ENCODE measurements around the genes HERC6, TIGD2 and MMRN1.

- PRO-cap: no peak
Observed at GRCh38 chr4:88038049-88038566, 30.7 kb downstream of the PKD2 start.

GRCh38 chr4:88051613-88052220 lies 44.3 kb downstream of the PKD2 start:
- PRO-cap: no peak

- PRO-cap: no peak
Observed at GRCh38 chr4:88230753-88231969, 53.2 kb downstream of the PPM1K start.

- PRO-cap: no peak
Observed at GRCh38 chr4:88297700-88298045, 13.3 kb upstream of the PPM1K start.

DNA sequence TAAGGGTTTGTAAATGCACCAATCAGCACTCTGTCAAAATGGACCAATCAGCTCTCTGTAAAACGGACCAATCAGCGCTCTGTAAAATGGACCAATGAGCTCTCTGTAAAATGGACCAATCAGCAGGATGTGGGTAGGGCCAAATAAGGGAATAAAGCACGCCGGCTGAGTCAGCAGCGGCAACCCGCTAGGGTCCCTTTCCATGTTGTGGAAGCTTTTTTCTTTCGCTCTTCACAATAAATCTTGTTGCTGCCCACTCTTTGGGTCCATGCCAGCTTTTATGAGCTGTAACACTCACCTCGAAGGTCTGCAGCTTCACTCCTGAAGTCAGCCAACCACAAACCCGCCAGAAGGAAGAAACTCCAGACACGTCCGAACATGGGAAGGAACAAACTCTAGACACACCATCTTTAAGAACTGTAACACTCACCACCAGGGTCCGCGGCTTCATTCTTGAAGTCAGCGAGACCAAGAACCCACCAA lies 17.3 kb upstream of the HERC6 start:
- PRO-cap: no peak

DNA sequence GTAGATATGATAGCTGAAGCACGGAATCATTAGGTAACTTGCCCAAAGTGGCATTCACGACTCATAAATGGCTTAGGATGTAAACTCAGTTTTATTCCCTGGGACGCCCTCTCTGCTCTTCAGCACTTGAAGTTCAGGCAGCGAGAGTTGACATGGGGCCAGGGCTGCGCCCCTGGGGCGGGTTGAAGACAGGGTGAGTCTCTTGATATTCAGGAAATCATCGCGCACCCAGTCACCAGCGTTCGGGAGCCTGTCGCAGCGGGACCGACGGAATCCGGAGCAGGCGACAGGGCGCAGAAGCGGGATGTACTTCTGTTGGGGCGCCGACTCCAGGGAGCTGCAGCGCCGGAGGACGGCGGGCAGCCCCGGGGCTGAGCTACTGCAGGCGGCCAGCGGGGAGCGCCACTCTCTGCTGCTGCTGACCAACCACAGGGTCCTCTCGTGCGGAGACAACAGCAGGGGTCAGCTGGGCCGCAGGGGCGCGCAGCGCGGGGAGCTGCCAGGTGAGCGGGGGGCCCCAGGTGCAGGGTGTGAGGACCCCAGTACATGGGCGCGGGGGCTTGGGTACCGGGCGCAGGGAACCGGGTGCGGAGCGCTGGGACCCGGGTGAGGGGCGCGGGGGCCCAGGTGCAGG lies at the start of gene HERC6:
TSS of gene HERC6 (plus strand) at position 235 of the 634 bp plus-strand sequence.
- PRO-cap: bidirectional peak, plus-strand start at position 446 of the sequence, minus-strand start at position 308 of the sequence

DNA sequence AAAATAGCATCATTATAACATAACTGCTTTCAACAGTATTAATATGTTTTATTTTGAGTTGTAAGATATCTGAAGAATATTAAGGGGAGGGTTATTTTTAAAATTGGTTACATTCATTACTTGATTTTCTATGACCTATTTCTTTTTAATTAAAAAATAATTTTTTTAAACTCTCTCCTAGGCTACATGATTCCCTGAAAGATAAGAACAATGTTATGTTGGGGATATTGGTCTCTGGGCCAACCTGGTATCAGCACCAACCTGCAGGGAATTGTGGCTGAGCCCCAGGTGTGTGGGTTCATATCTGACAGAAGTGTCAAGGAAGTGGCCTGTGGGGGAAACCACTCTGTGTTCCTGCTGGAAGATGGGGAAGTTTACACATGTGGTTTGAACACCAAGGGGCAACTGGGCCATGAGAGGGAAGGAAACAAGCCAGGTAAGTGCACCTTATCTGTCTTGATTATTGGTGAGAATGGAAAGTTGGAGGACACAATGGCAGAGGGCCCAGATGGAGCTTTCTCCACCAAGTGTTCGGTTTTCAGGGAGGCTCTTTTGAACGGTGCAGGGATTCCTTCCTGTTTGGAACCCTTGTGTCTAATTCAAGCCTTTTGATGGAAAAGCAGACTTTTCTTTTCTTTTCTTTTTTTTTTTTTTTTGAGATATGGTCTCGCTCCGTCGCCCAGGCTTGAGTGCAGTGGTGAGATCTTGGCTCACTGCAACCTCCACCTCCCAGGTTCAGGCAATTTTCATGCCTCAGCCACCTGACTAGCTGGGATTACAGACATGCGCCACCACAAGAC lies 13.5 kb downstream of the HERC3 start:
- PRO-cap: no peak

GRCh38 chr4:88613089-88613991 lies 21.1 kb downstream of the HERC3 start:
- PRO-cap: no peak

DNA sequence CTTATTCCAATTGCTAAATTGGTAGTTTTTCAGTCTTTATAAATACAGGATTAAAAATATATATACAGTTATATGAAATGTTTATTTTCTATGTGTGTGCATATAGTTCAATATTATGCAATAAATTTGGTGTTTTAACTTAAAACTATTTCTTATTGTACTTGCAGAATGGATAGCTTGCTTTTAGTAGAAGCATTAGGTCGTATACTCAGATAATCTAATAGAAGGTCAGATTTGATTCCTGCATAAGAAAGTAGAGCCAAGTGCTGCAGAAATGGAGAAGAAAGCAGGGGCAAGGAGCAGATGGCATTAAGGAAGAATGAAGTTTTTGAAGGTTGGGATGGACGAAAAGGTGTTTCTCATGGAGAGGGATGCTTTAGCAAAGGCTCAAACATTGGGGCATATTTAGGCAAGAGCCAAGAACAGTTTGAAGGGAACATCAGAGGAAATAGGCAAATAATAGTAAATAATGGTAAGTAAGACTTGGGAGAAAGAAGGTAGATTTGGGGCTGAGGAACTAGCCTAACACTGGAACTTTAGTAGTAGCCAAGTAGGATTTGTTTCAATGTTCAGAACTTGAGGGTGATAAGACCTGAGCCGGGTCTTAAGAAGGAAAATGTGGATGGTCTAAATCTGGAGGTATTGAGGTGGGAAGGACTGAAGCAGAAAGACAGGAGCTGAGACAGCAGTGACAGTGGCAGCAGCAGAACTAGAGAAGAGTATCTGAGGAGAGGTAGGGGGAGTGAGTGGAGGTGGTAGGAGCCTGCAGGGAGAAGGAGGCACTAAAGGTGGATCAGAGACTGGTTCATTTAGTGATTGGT lies 11.0 kb upstream of the NAP1L5 start:
- PRO-cap: no peak

DNA sequence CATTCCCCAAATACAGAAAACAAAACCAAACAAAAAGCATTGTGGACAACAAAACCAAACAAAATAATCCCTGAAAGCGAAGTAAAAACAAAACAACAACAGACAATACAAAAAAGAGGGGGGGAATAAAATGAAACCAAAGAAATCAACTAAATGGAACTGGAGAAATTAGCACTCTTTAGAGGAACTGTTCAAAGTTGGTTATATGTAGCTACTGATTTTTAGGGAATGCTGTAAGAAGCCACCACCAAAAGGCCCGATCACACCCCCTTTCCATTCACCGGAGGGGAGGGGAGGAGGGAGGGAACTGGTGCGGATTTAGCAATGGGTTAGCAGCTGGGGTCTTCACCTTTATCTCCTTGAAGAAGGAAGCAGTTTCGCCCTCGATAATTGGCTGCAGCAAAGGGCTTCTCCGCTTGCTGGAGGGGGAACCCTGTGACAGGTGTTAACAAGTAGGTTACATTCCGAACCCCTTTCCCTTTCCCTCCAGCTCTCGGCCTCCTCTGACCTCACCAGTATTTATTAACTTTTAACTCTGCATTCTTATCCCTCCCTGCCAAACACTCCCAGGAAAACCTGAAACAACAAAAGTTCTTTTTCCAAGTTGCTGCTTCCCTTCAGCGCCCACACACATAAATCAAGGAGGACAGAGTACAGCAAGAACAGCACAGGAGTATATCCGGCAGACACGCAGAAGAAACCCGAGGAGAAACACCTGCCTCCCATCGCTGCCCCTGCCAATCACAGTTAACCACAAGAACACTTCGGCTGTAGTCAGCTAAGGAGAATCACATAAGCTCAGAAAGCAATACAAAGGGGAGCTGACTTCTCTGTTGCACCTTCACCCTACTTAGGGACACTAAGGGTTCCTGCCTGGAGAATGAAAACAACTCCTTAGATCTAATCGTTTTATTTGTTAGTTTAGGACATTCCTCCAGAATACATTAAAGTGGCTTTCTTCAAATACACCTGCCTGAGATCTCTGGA lies 39.8 kb upstream of the NAP1L5 start:
- PRO-cap: no peak

- PRO-cap: no peak
Observed at GRCh38 chr4:88772950-88773571, 75.4 kb upstream of the NAP1L5 start.

DNA sequence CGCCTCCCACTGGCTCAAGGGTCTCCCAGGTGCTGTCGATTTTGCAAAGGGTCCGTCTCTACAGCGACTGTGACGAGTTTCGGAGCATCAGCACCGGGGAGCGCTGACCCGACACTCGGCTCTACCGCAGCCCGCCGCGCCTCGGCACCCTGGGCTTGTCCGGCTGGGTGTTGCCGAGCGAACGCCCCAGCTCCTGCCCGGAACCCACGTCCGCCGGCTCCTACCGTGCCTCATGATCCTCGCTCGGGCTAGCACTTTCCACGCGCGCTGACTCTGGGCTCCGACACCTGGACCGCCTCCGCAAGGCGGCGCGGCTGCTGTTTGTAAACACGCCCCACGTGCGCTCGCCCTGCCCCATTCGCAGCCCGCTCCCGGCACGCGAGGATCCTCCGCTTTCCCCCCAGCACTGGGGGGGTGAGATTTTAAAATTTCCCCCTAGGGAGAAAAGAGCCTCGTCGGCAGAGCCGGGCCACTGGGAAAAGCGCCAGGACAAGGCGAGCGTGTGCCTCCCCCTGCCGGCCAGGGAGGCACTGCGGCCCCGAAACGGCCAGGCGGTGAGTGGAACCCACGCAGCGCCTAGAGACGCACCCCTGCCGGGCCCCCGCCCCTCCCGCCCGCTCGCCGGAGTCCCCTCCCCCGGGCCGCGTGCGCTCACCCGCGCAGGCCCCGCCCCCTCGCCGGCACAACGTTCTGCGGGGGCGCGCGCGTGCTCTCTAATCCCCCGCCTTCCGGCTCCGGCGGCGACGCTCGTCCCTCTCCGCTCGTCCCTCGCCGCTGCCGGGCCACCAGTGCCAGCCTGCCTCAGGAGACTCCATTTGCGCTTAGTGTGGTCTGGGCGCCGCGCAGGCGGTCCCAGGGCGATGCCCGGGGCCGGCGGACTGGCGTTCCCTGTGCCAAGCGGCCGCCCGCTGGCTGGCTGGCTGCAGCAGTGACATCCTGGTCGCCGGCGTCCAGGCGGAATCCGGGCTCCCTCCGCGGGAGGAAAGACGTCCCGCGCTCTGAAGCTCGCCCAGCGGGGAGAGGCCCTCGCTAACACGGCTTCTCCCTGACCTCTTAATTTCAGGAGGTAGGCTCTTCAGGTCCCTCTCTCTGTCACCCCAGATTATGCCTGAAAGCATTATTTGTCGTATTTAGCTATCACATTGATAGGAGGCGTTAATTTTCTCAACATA lies at the start of gene TIGD2:
TSS of gene TIGD2 (plus strand) at position 716 of the 1,172 bp plus-strand sequence.
- PRO-cap: bidirectional peak, plus-strand start at position 716 of the sequence, minus-strand start at position 930 of the sequence; unidirectional peak, minus-strand start at position 1,000 of the sequence

DNA sequence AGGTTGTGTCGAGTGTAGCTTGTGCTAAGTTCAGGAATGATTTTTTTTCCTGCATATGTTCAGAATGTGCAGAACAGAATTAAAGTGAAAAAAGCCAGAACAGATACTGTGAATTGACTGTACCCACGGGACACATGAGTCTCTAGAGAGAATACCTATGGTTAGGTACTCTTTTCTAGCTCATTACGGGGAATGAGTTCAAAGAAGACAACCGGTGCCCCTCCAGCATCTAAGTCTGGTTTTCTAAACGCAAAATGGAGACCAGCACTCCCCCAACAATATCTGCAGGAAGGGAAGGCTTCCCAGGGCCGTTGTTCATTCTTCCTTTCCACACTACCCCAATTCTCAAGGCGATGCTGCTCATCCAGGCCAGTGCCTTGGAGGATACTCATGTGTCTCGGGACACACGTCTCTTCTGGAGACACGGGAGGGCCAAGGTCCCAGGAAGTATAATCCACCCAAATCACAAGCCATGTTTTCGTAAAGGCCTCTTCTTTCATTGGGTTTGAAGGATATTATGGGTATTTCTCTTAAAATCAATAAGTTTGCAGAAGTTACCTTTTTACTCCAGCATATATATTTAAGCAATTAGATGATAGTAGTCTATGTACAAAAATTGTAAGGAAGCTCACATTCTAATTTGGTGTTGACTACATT lies 61.4 kb downstream of the GPRIN3 start:
- PRO-cap: no peak

DNA sequence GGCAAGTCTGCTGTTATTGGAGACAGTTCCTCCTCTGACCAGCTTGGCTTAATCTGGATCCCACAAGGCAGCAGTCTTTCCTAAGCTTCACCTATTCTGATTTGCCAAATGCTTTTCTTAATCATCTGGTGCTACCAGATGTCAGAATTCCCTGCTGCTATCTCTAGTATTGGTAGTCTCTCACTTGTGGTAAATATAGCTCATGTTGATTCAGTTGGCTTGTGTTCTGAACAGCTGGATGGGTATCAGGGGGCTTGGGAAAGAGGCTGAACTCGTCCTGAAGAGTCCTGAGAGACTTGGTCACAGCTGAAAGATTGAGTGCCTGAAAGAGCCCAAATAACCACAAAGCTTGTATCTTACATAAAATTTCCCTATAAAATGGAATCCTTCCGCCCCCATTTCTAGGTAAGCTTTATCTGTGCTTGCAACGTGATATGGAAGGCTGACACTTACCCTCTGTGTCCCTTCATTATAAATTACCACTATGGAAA lies 104.0 kb upstream of the GPRIN3 start:
- PRO-cap: no peak

GRCh38 chr4:89550091-89550432 lies 242.5 kb upstream of the GPRIN3 start:
- PRO-cap: no peak

DNA sequence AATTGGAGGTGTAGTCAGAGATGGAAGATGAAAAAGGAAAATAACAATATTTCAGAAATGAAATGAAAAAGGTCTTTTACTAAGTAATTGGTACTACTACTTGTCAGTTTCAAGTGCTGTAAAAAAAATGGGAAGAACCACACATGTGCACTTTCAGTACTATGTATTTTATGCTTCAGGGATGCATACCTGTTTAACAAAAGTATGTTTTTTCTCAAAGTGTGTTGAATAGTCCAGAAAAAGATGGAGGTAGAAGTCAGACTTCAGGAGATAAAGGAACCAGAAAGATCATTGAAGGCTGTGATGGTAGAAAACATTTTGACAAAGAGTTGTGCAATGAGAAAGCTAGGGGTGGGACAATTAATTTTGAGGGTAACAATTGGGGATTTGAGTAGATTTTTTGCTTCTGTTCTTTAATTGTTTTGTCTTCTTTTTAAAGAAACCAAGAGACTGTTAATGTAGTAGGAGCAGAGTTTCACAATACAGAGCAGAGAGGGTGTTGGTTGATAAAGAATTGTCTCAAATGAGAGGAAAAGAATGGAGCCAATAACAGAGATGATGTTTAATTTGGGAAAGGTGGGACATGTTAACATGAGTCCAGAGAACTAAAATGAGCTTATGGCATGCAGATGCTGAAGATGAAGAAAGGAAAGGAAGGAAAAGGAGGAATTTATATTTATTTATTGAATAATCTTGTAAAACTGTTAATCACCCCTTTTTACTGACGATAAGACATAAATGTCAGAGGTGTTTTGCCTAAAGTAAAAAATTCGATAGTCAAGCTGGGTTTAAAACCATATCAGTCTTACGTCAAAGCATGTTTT lies 93.9 kb downstream of the SNCA start:
- PRO-cap: no peak

DNA sequence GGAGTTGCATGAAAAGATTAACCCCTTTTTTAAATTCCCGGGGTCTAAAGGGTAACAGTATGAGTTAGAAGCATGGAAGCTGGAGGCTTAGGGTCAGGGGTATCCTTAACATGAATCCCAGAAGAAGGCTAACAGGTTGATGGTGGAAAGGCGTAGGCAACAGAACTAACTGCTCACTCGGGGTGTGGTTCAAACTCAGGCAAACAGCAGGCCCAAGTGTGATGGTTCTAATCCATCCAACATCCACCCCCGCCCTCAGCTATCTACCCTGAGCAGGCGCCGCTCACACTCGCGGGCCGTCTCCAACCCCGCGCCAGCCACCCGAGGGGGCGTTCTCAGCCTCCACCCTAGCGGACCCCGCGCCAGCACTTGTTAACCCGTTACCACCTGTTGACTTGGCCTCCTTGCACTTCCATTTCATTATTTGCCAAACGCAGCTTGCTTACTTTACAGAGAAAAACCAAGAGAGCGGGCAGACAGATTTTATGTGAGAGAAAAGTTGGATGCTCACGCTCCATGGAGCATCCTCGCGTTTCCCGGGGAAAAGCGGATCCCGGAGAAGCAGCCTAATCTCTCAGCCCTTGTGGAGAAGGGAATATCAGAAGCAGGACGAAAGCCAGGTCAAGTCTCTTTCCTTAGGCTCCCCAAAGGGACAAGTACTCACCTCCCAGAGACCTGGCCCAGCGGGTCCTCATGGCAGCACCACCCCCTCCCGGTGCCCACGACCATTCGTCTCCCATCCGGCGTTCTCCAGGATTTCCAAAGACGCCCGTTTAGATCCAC lies 820 bp downstream of the SNCA start:
- PRO-cap: no peak

GRCh38 chr4:89894425-89895632 lies at the start of gene MMRN1:
TSS of gene MMRN1 (plus strand) at chr4:89894854.
- PRO-cap: no peak

DNA sequence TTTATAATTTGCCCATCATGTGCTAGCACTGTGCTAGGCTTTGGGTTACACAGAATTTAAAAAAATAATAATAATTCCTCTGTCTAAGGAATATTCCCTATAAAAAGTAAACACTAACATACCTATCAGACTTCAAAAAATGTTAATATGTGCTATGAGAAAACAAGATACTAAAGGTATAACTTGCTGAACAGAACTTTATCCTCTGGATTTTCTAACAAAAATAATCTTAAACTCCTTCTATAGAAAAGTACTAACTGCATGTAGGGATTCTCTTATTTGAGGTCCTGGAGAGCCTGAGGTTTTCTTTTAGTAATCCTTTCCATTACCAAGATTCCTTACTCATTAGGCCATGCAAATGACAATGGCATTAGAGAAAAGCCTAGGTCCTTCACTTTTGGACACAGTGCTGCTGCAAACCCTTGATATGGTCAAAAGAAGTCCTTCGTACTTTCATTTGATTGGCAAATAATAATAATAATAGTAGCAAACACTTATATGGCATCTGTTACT lies 3.1 kb downstream of the MMRN1 start:
- PRO-cap: no peak

- PRO-cap: no peak
Observed at GRCh38 chr4:92028855-92029369, 274.9 kb upstream of the GRID2 start.